ENCODE measurements around a stretch of chr2.

DNA sequence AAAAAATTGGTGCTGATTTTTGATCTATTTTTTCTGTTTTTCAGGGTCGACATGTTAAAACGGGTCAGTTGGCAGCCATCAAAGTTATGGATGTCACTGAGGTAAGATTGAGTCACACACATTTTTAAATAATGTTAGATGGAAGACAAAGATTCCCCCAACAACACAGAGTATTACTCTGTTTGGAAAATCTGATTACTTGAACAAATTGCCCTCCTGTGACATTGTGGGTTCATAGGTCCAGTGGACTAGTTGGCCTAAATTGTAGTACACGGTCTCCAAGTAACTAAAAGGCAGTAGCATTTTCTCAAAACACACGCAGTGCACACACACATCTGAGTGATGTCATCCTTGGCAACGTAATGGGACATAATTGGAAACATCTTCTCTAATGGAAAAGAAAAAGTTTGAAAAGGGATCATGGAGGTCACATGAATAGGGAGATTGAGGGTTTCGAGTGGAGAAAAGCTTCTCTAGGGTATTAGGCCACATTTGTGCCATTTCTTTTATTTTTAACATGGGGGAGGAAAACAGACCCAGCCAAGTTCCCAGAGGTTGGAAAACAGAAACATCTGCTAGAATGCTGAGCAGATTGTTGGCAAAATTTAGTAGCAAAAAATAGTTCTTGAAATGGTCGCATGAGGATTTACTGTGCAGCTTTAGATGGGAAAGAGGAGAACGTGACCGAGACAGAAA lies 93.3 kb downstream of the MAP4K4 start:
- PRO-cap = no peak

DNA sequence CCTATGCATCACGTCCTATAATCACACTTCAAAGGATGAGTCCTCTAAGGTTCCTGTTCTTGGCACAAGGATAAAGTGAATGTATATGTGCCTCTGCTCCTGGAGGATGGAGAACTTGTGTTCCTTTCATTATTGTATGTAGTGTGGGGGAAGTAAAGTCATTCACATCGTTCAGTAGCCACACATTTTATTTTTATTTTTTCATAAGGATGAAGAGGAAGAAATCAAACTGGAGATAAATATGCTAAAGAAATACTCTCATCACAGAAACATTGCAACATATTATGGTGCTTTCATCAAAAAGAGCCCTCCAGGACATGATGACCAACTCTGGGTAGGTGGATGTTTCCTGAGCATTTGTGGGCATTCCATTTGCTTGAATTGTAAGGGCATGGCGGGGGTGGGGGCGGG lies 126.2 kb downstream of the MAP4K4 start:
- PRO-cap = no peak

- PRO-cap = no peak
Measured at GRCh38 chr2:101845896-101846653, 145.7 kb upstream of the IL1R2 start.

DNA sequence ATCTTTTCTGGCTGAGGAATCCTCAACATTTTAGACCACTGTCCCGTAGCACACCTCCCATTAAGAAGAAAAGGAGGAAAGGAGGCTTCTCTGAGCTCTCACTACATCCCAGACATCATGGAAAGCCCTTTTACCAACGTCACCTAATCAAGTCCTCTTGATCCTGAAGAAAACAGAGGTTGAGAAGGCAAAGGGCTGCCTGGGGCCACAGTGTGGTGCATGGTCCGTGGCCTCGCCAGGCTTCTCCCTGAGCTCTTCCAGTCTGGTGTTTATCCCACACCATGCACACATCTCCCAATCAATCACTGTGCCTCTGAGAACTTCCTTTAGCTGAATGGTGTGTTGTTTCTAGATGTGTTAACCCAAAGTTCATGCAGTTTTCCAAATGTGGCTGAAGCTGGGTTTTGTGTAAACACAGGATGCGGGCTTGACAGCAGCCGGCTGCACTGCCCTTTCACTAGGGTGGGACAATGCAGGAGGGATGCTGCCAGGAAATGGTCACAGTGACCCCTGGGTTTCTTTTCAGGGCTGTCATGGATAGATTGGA lies 54.4 kb downstream of the IL1R2 start:
- PRO-cap = unidirectional peak, minus-strand start at position 246 of the sequence

- PRO-cap = no peak
Measured at GRCh38 chr2:102056105-102056701, 64.4 kb downstream of the IL1R2 start.

DNA sequence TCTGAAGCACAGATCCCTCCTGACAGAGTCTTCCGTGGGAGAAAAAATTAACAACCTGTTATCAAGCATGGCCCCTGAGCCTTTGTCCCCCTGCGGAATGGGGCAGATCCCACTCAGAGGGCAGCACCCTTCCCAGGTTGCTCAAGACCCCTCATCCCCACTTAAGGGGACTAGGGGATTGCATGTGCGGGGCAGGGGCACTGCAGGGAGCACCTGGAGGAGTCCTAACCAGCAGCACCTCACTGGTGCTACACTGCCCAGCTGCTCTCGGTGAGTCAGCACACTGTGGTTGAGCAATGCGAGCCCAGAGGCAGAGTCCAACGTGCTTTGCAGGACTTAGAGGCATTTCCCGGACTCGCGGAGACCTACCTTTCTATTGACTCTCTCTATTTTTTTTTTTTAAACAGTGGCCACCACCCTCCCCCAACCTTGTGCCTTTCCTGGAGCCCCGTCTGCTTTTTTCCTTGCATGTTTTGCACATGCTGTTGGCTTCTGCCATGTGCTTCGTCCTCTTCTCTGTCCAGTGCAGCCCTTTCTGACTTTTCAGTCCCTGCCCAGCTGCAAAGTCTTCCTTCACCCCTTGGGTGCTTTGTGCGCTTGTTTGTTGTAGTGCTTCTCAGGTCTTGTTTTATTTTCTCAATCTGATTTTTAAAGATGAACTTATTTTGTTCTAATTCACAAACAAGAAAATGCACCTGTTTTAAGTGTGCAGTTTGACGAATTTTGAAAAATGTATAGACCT lies 74.1 kb downstream of the IL1R2 start:
- PRO-cap = no peak

GRCh38 chr2:102103789-102104207 lies 38.7 kb upstream of the IL1R1 start:
- PRO-cap = no peak

- PRO-cap = no peak
Measured at GRCh38 chr2:102245428-102245599, 58.5 kb downstream of the IL1RL2 start.

DNA sequence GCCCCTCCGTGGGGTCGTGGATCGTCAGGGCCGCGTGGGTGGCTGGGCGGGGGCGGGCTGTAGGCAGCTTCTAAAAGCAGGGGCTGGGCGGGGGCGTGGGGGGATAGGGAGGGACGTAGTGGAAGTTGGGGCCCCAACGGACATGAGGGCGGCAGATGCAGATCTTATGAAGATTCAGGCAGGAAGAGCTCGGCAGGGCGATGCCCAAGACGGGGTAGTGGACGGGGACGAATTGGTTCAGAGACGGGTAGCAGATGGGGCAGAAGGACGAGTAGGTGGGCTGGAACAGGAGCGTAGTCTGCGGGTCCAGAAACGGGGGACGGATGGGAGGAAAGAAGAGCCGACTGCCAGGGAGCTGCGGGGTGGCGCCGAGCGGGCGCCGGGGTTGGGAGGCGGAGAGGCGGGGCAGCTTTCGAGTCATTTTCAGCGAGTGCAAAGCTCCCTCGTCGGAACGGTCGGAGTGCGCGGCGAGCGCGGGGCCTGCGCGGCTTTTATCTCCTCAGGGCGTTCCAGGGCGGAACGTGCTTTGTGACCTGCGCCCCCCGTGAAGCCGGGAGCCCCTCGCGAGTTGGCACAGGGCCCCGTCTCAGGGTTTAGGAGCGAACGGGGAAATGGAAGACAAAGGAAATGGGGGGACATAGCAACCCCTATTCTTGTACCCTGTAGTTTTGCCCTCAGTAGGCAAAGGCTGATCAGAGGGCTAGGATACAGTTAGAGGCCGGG lies 60.4 kb upstream of the IL1RL1 start:
- PRO-cap = unidirectional peak, plus-strand start at position 195 of the sequence; bidirectional peak, plus-strand start at position 449 of the sequence, minus-strand start at position 325 of the sequence

GRCh38 chr2:102418338-102418784 lies 4.6 kb upstream of the IL18RAP start:
- PRO-cap = no peak

GRCh38 chr2:102685461-102685965 lies 51.2 kb downstream of the MFSD9 start:
- PRO-cap = no peak

DNA sequence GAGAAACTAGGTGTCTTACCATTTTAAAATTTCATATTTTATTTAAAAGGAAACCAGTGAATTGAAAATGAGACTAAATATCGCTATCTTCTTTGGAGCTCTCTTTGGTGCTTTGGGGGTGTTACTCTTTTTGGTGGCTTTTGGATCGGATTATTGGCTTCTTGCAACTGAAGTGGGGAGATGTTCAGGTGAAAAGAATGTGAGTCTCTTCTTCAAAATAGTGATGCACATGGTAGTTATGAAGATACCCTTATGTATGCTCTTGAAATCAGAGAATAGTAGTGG lies 262 bp downstream of the TMEM182 start:
- PRO-cap = no peak

GRCh38 chr2:104659104-104659756 lies 194.7 kb upstream of the POU3F3 start:
- PRO-cap = no peak

- PRO-cap = no peak
Measured at GRCh38 chr2:104852249-104852566, 1.7 kb upstream of the POU3F3 start.

DNA sequence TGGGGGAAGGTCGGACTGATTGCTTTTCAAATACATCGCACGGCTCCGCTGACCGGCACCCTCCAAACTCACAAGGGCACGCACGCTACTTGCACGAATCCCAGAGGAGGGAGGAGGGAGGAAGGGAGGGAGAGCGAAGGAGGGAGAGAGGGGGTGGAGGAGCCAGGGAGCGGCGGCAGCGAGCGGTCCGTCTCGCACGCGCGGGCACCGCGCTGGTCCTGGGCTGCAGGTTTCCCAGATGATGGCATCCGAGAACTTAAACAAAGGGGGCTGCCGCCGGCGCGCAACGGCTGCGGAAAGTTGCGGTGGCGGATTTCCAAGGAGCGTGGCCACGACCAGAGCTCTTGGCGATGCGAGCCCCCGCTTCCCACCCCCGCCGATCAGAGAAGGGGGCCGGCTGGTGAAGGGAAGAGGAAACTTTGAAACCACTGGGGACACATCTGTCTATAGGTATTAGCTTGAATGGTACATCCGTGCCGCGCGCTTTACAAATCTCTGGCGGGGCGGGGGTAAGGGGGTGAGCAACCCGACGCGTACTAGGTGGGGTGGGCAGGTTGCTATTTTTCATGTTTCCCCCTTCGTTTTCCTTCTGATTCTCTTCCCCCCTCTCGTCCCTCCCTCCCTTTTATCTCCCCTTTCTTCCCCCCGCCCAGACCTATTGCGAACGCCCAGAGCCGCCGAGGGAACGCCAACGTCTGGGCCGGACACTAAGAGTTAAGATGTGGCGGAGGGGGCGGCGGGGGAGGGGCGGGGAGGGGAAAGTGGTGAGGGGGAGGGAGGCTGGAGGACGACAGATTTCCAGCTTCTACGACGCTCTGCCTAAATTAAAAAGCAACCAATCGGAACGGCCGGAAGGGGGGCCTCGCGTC lies 561 bp upstream of the POU3F3 start:
- PRO-cap = no peak

GRCh38 chr2:104862114-104862419 lies 8.2 kb downstream of the POU3F3 start:
- PRO-cap = no peak

- PRO-cap = no peak
Measured at GRCh38 chr2:105107825-105108024, 69.9 kb downstream of the MRPS9 start.

- PRO-cap = no peak
Measured at GRCh38 chr2:105396089-105397334, 2.3 kb downstream of the FHL2 start.

DNA sequence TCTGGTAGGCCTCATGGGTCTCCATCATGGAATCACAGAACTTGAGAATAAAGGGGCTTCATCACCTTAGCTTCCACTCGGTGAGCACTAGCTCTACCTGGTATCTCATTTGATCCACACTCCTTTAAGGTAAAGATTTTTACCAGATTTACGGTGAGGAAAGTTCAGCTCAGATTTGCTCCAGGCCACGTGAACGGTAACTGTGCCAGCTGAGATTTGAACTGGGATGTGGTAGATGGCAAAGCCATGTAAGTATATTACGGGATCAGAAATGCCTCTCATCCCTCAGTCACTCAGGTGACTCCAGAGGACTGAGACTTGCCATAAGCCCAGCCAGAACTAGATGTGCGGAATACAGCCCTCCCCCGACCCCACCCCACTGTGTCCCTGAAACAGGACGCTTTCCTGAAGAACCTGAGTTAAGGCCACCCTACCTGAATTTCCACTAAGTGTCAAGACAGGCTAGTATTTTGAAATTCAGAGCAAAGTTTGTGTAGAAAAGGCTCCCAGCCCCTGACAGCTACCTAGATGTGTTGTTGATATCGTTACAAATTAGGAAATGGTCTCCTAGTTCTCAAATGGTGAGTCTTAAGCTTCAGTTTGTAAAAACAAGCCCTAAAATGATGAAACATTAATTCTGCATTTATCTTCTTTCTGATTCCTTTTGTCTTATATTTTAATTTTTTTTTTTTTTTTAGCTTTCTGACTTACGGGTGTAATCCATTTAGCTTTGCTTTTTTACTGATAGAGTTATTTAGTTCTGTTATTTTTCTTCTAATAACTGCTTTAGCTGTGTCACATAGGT lies 1.4 kb upstream of the FHL2 start:
- PRO-cap = no peak

- PRO-cap = no peak
Measured at GRCh38 chr2:105406078-105406907, 7.4 kb upstream of the FHL2 start.

All from sternocleidomastoid (tissue), 1 donor.